GM23248 (cell line): ENCODE measurements around the genes FAM222A and ATP2A2.

DNA sequence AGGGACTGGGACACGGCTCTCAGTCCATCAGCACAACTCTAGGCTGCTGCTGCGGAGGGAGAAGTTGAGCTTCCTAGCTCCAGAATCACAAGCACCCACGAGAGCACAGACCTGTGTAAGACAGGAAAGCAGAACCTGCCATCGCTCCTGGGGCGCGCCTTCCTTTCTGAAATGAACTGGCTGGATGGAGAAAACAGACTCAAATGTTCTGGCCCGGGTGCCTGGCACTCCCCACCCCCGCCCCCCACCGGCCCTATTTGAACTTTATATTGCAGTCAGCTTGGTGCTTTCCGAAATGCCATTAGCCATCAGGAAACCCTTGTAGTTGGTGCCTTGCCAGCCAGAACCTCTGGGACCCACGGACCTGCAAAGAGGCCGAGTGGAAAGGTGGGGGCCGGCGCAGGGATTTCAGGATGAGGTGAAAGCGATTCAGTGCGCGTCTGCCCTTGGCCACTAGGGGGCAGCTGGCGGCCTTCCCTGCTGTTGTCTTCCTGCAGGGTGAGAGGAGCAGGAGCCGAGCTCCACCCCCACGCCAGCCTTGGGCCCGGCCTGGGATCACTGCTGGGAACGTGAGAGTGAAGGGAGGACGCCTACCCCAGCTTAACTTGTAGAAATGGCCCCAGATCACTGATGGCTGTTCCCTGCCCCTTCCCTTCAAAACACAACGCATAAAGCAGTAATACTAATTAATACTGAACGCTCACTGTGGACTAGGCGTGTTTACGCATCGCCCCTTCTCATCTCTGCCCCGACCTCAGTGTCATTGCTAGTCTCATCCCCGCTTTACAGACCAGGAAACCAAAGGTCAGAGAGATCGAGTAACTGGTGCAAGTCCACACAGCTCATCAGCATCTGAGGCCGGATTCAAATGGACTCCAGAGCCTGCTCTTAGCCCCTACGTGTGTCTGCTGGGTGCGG is 24.1 kb downstream of the MVK start:
- RAMPAGE, long total RNA = no peak

DNA sequence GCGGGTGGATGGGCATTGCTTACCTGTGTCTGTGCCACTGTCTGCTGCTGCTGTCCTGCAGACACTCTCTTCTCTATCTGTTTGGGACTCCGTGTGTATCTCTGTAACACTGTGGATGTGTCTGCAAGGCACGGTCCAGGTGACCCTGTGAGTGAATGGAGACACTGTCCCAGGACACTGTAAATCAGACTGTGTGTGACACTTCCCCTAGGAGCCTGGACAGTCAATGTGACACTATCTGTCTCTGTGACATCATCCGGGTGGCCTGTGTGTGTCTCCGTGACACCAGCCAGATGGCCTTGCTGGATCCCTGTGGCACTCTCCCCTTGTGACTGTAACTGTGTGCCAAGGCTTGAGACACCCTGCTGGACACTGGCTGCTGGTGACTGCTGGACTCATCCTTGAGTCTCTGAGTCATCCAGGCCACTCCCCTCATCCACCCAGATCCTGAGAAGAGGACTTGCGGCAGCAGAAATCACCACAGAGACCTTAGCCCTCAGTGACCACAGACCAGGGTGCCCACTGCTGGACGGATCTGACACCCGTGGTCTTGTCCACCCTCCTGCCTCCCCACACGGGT is 51.5 kb downstream of the MVK start:
- RAMPAGE, long total RNA = no peak

DNA sequence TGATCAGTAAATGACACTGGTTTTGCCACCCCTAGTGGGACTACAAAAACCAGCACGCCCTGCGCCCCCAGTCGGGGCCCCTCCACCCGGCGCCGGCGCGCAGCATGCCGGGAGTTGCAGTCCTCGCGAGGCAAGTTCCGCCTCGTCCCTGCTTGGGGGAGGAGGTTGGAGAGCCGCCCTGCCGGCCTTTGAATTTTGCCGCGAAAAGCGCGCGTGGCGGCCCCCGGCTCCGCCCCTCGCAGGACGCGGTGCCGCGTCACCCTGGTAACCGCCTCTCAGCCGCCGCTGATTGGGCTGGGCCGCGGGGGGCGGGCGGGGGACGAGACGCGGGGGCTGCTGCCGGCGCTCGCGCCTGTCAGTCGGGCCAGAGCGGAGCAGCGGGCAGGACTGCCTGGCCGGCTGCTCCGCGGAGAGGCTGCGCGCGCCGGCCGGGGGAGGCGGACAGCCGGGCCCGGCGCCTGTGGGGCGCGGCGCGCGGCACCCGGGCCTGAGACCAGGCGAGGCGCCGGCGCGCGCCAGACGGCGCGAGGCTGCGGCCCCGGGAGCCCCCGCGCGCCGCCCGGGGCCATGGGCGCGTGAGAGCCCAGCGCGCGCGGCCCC is at the start of gene FAM222A:
Gene FAM222A (plus strand): TSS at position 358 of the 600 bp plus-strand sequence.
- RAMPAGE, long total RNA = no peak

GRCh38 chr12:109736477-109736928 is 22.9 kb downstream of the FAM222A start:
- RAMPAGE, long total RNA = no peak

GRCh38 chr12:109879120-109879786 is 1.1 kb downstream of the GLTP start:
- RAMPAGE, long total RNA = no peak

DNA sequence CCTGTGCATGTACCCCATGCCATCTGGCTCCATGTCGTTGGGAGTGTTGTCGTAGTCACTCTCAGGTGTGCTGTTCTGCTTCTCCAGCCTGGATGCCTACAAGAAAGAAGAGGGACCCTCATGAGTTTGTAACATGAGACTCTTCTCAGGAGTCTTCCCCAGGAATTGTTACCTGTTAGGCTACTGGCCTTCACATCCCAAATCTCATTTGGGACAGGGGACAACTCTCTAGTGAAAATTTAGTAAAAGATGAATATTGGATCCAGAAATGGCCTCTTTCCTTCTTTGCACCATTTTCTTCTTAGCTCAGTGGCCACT is 39.0 kb downstream of the TCHP start:
- RAMPAGE, long total RNA = no peak

- RAMPAGE, long total RNA = no peak
These were observed 43.8 kb downstream of the TCHP start for GRCh38 chr12:109943747-109944449.

DNA sequence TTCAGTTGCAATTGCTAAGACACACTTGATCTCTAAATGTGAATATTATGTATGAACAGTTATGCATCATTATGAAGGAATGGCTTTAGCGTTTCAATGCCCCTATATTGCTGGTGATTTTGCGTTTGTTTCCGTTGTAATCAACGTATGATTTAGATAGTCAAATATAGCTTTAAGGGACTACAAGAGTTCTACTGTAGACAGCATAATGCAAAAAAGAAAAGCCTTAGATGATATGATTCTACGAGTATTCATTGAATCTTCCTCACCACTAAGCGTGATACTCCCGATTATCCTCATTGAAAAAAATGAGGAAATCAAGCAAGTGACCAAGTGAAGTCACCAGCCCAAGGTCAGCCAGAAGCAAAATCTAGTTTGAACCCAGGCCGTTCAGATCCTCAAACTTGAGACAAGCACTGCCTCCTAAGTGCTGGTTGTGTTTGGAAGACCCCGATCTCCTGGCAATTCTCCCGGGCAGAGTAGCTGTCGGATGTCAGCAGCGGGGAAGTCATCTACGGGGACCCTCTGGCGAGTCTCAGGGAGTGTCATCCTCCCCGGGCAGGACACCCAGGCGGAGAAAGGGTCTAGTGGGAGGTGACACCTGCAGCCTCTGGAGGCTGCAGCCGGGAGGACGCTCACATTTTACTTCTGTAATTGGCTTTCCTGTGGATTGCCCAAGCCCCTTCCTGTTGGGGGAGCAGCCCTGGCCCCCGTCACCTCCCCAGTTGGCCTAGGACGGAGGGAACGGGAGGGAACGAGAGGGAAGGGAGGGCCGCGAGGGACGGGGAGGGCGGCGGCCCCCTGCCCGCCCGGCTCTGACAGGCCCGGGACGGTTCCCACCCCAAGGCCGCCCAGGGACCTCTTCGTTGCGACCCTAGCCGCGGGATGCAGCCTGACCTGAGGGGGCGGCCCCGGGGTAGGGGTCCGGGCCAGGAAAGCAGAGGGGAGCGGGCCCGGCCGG is 686 bp downstream of the GIT2 start:
- RAMPAGE, long total RNA = no peak

DNA sequence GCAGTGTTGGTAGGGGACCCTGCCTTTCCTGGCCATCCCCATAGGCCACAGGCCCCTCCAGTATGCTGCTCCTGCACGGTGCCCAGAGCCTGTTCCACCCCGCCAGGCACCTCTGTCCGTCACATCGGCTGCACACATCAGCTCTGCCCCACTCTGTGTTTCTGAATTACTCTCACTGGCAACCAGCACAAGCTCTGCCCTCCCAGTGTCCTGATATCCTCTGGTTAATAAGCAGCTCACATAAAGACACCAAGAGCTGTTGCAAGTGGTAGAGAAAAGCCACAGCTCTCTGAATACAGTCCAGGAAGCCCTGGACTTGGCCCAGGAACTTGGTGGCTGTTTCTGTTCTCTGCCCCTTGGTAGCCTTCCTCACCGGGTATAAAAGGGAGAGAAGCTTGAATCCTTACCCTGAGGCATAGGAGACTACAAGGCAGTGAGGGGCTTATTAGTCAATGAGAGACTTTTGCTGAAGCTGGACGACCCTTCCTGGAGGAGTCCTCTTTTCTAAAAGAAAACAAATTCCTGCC is 31.2 kb upstream of the ATP2A2 start:
- RAMPAGE, long total RNA = no peak

DNA sequence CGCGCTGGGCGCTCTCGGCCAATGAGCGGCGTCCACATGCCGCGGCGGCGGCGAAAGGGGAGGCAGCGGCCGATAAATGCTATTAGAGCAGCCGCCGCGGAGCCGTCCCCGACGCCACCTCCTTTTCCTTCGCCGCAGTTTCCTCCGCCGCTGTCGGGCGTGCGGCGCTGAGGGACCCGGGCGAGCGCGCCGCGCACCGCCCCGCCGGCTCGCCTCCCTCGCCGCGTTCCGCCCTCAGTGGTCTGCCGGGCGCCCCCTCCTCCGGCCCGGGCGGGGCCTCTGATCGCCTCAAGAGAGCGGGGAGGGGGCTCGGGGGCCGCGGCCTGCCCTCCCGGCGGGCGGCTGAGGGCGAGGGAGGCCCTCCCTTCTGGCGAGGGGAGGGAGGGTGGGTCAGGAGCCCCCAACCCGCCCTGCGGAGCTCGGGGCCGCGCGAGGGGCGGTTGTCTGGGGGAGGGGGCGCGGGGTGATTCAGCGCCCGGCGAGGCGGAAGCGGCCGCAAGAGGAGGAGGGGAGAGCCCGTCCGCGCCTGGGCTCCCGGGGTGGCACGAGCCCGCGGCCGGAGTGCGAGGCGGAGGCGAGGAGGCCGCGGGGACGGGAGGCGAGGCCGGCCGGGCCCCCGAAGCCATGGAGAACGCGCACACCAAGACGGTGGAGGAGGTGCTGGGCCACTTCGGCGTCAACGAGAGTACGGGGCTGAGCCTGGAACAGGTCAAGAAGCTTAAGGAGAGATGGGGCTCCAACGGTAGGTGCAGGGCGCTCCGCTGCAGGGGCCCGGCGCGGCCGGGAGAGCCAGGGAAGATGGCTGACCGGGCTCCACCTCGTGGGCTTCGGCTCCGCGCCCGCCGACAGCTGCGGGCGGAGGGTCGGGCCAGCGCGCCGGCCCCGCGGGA is at the start of gene ATP2A2:
Gene ATP2A2 (plus strand): TSS at position 82 of the 890 bp plus-strand sequence.
- RAMPAGE, long total RNA = no peak

- RAMPAGE, long total RNA = no peak
These were observed 1.5 kb downstream of the ATP2A2 start for GRCh38 chr12:110282520-110282924.

GRCh38 chr12:110347791-110348748 is 55.4 kb downstream of the ANAPC7 start:
- RAMPAGE, long total RNA = no peak

DNA sequence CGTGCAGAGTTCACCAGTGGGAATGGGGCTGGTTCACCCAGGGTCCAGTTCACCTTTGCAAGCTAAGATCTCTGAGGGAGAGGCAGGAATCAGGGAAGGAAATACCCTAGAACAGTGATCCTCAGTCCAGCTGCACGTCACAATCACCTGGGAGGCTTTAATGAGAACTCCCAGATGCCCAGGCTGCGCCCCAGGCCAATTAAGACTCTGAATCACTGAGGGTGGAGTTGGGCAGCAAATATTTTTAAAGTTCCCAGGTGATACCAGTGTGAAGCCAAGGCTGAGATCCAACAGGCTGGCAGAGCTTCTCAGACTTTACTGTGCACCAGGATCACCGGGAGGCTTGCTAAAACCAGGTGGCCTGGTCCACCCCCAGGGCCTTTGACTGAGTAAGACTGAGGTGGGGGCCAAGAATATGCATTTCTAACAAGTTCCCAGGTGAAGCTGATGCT is 23.8 kb downstream of the MYL2 start:
- RAMPAGE, long total RNA = no peak

DNA sequence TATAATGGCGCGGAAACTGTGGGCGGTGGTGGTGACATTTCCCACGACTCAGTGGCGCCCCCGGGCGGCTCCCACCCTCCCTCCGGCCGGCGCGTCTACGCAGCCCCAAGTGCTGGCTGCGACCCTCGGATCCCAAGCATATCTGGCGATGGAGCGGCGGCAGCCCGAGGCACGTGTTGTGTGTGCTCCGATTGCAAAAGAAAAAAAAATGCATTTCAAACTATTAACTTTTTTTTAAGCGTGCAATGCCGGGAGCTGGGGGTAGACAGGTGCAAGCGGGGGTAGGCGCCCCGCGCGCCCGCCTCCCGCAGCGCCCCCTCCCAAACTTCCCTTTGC is 664 bp upstream of the CUX2 start:
- RAMPAGE, long total RNA = no peak

- RAMPAGE, long total RNA = no peak
These were observed 13.0 kb downstream of the CUX2 start for GRCh38 chr12:111047074-111047285.

- RAMPAGE, long total RNA = no peak
These were observed 6.8 kb downstream of the PHETA1 start for GRCh38 chr12:111361650-111362840.

DNA sequence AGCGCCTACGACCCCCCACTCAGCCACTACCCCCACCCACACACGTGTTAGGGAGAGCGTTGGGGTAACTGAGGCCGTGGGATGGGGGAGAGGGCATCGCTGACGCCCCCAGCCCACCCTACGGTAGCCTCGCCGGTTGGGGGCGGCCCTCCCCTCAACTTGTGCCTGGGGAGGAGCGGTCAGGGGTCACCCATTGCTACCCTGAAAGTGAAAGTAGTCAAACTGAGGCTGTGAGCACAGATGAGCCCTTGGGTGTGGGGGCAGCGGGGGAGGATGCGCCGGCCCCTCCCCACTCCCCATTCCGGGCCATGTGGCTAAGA is 681 bp downstream of the SH2B3 start:
- RAMPAGE, long total RNA = no peak

GRCh38 chr12:111425463-111426274 is 19.9 kb downstream of the SH2B3 start:
- RAMPAGE, long total RNA = no peak

DNA sequence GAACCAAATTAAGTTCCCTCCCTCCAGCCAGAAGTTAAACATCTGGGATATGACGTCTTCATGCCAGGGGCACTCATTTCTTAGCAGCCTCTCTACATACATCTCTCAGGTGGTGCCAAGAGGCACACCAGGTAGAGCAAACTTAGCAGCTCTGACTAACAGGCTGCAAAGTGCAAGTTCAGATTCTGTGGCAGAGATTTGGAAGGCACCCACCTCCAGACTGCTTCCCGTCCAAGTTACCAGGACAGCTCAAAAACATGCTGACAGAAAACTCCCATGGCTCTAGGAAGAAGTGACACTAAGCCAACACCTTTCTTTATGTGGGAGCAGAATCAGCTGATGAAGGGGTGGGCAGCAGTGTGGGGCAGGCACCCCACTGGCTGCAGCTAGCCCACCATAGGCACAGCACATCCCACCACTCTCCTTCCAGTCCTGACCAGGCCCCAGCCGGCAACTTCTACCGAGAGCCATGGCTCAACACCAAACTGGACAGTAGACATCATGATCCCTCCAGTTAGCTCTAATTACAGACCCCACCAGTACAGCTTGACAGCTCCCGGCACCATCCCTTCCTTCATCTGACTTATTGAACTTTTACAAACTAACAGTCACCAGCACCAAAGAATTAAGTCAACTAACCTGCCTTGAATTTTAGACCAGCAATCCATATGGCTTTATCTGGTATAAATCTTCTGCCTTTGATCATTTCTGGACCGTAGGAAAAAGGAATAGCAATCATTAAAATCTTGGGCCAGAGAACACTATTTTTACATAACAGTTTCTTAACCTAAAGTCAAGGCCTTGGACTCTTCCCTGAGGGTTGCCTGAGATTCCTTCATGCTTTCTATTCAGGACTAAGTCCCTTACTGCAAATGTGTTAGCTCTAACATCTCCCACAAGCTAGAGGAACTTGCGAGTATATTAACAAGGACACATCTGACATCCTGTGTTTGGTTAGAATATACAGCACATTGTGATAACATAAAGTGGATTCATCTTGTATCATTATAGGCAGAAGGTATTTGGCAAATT is 45.1 kb downstream of the SH2B3 start:
- RAMPAGE, long total RNA = no peak

DNA sequence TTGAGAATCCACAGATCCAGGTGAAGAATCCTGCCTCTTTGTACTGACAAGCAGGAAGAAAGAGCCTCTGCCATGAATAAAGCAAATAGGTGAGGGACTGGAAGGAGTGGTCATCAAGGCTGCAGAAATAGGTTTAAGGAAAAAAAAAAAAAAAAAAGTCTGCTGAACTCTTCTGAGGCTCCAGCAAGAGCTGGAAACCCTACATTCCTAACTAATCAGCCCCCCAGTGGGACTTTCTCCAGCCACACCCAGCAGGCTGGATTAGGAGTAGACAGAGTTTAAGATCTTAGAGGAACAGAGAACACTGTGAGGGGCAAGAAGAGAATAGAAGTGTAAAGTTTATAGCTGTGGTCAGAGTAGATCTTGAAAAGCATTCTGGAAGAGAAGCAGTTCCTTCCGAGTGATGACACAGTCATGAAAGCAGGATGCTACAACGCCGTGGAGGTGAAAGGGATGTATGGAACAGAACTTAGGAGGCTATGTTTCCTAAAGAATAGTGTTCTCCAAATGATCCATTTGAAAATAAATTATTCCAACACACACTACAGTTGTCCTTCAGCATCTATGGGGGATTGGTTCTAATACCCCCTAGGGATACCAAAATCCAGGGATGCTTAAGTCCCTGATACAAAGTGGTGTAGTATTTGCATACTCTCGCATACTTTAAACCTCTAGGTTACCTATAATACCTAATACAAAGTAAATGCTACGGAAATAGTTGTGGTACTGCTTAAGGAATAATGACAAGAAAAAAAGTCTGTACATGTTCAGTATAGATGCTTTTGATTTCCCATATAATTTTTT is 66.2 kb downstream of the ATXN2 start:
- RAMPAGE, long total RNA = no peak